Spleen (tissue), 7 donors: Measurements from ENCODE around the genes GTF3A and CDX2.

GRCh38 chr13:26485673-26486247 lies 71.7 kb upstream of the WASF3 start:
- PRO-cap, 4 experiments, result no peak in any of the 4 experiments
- RAMPAGE, long total RNA, 4 experiments, result no peak in any of the 4 experiments

GRCh38 chr13:26738447-26738749 lies 22.2 kb downstream of the GPR12 start:
- PRO-cap, 4 experiments, result no peak in any of the 4 experiments
- RAMPAGE, long total RNA, 4 experiments, result no peak in any of the 4 experiments

GRCh38 chr13:26954635-26955509 lies 194.3 kb upstream of the GPR12 start:
- PRO-cap, 4 experiments, result no peak in any of the 4 experiments
- RAMPAGE, long total RNA, 4 experiments, result no peak in any of the 4 experiments

DNA sequence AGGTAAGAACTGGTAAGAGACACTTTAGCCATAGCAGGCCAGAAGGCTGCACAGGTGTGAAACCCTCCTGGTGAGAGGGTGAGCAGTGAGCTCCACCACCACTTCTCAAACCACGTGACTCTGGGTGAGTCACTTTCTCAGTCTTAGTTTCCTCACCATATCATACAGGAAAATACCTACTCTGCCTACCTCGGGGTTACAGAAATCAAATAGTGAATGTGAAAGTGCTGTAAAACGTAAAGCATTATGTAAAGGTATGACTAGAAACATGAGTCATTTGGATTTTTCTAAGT lies 40.5 kb downstream of the USP12 start:
- PRO-cap, 4 experiments, result no peak in any of the 4 experiments
- RAMPAGE, long total RNA, 4 experiments, result no peak in any of the 4 experiments

GRCh38 chr13:27132540-27133385 lies 38.8 kb downstream of the USP12 start:
- PRO-cap, 4 experiments, result no peak in any of the 4 experiments
- RAMPAGE, long total RNA, 4 experiments, result start-site peak on the minus strand in 1 of 4 experiments, at chr13:27132773-27133766 at its widest, 15 reads per replicate

DNA sequence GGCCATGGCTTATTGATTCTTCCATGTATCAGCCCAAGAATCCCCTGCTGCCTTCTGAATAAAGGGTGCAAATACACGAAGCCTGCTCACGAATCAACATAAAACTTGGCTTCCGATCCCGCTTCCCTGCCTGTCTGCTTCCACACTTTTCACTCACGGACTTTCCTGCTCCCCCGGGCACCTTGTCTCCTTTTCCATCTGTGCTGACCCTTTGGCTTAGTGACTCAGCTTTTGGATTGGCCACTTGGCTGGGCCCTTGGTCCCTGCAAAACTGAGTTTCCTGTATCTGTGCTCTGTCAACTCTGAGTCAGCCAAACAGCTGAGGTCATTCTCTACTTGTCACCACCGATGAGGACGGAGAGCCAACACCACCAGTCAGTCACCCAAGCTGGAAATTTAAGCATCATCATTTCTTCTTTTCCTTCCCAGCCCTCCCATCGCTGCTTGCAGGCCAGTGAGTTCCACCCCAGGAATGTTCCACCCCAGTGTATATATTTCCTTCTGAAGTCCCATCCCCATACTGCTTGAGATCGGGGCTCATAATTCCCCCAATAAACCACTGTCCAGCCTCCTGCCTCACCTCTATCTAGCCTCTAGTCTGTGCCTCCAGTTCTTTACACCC lies 11.4 kb upstream of the USP12 start:
- PRO-cap, 4 experiments, result no peak in any of the 4 experiments
- RAMPAGE, long total RNA, 4 experiments, result no peak in any of the 4 experiments

DNA sequence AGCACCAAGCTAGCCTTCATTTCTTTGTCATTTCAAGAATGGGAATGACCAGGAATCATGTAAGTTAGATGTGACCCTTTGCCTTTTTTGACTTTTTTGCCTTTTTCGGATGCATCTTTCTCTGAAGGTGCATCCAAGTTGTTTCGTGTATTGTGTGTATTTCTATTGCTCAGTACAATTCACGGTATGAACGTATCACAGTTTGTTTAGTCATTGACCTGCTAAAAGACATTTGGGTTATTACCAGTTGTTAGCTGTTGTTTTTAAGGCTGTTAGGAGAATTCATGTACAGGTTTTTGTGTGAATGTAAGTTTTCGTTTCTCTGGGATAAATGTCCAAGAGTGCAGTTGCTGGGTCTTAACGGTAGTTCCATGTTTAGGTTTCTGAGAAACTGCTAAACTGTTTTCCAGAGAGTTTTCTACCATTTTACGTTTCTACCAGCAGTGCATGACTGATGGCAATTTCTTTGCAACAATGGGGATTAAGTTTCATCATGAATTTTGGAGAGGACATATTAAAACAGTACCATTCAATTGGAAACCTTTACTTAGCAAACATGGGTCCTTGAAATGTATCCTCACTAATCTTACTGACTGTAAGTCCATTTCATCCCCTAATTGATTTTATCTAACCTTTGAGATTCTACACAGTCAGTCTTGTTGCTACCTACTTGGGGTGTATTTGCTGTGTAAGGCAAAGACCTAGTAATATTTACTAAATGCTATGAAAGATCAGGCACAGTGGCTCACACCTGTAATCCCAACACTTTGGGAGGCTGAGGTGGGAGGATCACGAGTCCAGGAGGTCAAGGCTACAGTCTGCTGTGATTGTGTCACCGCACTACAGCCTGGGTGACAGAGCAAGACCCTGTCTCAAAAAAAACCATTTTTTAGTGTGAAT lies 6.9 kb downstream of the RPL21 start:
- PRO-cap, 4 experiments, result no peak in any of the 4 experiments
- RAMPAGE, long total RNA, 4 experiments, result no peak in any of the 4 experiments

DNA sequence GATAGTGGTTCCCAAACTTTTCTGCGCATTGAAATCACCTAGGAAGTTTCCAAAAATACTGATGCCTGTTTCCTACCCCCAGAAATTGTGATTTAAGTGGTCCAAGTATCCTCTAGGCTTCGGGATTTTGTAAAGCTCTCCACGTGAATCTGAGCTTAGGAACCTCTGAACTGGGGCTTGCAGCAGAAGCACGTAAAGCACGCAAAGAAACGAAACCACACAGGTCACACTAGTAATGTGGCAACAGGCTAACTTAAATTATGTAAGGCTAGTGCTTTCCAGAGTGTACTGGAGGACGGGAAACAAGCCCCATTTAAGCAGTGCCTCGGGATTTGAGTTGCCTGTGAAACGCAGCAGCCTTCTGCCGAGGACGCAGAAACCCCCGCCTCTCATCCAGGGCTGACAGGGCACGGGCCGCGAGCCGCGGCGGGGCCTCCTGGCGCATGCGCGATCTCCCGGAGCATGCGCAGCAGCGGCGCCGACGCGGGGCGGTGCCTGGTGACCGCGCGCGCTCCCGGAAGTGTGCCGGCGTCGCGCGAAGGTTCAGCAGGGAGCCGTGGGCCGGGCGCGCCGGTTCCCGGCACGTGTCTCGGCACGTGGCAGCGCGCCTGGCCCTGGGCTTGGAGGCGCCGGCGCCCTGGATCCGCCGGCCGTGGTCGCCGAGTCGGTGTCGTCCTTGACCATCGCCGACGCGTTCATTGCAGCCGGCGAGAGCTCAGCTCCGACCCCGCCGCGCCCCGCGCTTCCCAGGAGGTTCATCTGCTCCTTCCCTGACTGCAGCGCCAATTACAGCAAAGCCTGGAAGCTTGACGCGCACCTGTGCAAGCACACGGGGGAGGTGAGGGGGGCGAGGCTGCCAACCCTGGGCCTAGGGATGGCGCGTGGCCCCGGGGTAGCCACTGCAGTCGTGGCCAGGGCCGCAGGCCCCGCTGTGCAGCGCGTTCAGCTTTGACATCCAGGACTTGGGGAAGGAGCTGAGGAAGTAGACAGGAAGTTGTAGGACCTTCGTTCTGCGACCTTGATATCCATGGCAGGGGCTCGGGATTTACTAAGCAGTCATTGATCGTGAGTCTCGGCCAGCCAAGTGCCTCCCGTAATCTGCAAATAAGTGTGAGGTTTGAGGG lies at the start of gene GTF3A:
Gene GTF3A (plus strand): TSS at position 519 of the 1,124 bp plus-strand sequence.
- PRO-cap, 4 experiments, result peak in 4 of 4 experiments; most common plus-strand start position 533 of the sequence (in 3); most common minus-strand start position 401 of the sequence (in 4)
- RAMPAGE, long total RNA, 4 experiments, result no peak in any of the 4 experiments

DNA sequence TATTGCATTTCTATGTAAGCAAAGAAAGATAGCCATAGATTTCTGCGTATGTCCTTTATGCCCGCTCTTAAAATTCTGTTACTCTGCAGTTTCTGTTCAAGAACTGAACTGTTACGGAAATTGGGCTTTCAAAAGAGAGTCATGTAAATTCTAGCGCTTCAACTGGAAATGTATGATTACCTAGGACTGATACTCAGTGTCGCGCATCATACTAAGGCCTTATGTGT lies 5.9 kb upstream of the MTIF3 start:
- PRO-cap, 4 experiments, result peak in 2 of 4 experiments; most common minus-strand start position 55 of the sequence (in 2)
- RAMPAGE, long total RNA, 4 experiments, result no peak in any of the 4 experiments

DNA sequence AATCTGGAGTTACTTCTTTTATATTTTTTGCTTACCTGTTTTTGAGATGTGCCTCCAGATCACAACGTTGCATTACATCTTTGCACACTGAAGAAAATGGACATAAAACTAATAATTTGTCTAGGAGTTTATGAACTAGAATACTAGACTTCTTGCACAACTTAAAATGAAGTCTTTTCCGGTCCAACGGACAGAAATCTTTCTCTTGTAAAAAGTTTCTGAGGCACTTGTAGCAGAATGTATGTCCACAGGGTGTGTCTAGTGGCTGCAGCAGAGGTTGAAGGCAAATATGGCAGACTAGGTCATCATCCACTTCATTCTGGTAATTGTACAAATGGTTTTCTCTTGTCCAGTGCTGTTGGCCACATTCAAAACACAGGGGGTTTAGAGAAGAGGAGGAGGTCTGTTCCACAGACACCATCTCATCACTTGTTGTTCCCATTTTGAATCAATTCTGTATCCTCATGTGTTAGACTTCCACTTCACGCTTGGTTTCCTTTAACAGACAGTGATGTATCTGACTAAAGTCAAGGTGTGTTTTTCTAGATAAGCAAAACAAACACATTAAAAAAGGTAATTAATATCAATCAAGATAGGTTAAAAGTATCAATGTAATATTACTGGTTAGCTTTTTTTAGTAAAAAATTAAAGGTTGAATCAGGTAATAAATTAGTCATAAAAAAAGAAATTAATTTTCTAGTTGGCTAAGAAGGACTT lies 38.9 kb downstream of the LNX2 start:
- PRO-cap, 4 experiments, result no peak in any of the 4 experiments
- RAMPAGE, long total RNA, 4 experiments, result no peak in any of the 4 experiments

- PRO-cap, 4 experiments, result no peak in any of the 4 experiments
- RAMPAGE, long total RNA, 4 experiments, result no peak in any of the 4 experiments
These were observed 6.7 kb downstream of the LNX2 start for GRCh38 chr13:27613588-27614091.

GRCh38 chr13:27666533-27667229 lies 45.0 kb downstream of the POLR1D start:
- PRO-cap, 4 experiments, result no peak in any of the 4 experiments
- RAMPAGE, long total RNA, 4 experiments, result no peak in any of the 4 experiments

GRCh38 chr13:27952922-27953835 lies 15.9 kb downstream of the CDX2 start:
- PRO-cap, 4 experiments, result peak in 2 of 4 experiments; most common plus-strand start chr13:27953488 (in 2)
- RAMPAGE, long total RNA, 4 experiments, result no peak in any of the 4 experiments

DNA sequence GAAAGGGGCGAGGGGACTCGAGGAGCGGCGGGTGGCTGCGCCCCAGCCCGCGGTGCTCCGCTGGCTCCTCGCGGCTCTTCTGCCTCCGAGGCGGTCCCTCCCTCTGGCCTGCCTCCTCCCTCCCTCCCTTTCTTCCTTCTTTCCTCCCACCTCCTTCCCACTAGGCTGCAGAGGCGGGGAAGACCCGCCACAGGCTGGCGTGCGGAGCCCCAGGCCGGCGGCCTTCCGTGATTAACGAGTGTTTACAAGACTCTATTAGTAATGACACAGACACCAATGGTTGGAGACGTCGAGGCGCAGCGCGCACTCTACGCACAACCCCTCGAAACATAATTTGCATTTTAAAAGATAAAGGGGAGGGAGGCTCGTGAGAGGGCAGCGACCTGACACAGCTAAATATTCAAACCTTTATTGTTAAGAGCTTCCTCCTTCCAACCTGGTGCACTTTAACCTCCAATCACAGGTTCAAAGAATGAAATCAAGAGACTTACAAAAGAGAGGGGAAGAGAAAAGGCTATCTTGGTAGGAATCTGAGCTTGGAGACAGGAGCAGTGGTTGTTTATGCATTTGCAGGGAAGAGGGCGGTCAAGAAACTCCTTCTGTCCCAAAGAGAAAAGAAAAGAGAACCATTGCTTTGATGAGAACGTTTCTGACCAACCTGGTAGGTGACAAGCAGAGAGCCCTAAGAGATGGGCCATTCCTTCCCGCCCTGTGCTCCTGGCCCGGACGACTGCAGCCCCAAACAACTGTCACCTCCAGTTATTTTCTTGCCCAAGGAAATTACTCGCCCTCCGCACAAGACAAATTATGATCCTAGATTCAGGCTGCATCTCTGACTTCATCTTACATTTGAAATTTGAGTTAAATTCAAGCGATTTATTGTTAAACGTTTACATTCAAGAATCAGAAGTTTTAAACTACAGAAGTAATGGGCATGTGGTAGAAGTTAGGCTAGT lies at the start of gene CDX2:
Gene CDX2 (minus strand): TSS at position 233 of the 956 bp plus-strand sequence.
- PRO-cap, 4 experiments, result peak in 4 of 4 experiments; most common minus-strand start position 79 of the sequence (in 4)
- RAMPAGE, long total RNA, 4 experiments, result no peak in any of the 4 experiments

- PRO-cap, 4 experiments, result no peak in any of the 4 experiments
- RAMPAGE, long total RNA, 4 experiments, result no peak in any of the 4 experiments
These were observed 1.8 kb upstream of the CDX2 start for GRCh38 chr13:27970962-27971238.

GRCh38 chr13:27975579-27976190 lies 6.6 kb upstream of the CDX2 start:
- PRO-cap, 4 experiments, result no peak in any of the 4 experiments
- RAMPAGE, long total RNA, 4 experiments, result no peak in any of the 4 experiments

DNA sequence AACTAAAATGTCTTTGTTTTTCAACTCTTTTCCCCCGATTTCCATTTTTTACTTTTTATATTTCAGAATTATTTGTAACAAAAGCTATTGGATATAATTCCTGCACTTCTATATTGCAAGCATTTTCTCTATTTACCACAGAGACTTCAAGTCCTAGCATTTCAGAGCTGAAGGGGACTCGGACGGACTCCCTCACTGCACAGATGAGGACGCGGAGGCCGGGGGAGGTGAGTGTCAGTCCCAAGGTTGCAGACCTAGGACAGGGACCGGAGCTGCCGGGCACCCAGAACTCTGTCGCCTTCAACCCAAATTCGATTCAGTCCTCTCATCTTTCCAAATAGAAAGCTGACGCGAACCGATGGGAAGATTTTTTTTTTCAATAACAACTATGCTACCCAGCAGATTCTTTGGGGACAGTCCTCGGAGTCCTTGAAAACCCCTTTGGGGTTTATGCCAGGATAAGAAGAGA lies 984 bp downstream of the FLT3 start:
- PRO-cap, 4 experiments, result no peak in any of the 4 experiments
- RAMPAGE, long total RNA, 4 experiments, result no peak in any of the 4 experiments

DNA sequence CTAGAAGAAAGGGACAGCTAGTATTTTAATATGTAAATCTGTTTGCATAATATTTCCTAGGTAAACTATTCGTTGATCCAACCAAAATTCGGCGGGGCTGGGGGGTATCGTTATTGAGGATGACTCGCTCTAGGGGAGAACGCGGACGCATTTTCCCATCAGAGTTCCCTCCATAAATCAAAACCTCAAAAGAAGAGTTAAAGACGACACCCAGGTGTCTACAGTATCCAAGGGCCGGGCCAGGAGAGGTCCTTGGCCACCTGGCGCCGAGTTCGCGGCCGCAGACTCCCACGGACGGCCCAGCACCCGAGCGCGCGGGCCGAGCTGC lies 585 bp downstream of the FLT3 start:
- PRO-cap, 4 experiments, result no peak in any of the 4 experiments
- RAMPAGE, long total RNA, 4 experiments, result no peak in any of the 4 experiments

DNA sequence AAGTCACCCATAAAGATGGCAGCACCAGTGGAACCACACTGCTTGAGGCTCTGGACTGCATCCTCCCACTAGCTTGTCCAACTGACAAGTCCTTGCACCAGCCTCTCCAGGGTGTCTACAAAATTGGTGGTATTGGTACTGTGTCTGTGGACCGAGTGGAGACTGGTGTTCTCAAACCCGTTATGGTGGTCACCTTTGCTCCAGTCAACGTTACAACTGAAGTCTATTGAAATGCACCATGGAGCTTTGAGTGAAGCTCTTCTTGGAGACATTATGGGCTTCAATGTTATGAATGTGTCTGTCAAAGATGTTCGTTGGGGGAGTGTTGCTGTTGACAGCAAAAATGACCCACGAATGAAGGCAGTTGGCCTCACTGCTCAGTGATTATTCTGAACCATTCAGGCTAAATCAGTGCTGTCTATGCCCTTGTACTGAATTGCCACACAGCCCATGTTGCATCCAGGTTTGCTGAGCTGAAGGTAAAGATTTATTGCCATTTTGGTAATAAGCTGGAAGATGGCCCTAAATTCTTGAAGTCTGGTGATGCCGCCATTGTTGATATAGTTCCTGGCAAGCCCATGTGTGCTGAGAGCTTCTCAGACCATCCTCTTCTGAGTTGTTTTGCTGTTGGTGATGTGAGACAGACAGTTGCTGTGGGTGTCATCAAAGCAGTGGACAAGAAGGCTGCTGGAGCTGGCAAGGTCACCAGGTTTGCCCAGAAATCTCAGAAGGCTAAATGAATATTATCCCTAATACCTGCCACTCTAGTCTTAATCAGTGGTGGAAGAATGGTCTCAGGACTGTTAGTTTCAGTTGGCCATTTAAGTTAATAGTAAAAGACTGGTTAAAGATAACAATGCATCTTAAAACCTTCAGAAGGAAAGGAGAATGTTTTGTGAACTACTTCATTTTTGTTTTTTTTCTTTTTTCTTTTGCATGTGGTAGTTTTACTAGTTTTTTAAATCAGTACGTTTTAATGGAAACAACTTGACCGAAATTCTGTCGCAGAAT lies 77.1 kb downstream of the PAN3 start:
- PRO-cap, 4 experiments, result no peak in any of the 4 experiments
- RAMPAGE, long total RNA, 4 experiments, result no peak in any of the 4 experiments

GRCh38 chr13:28239097-28239966 lies 101.0 kb downstream of the PAN3 start:
- PRO-cap, 4 experiments, result no peak in any of the 4 experiments
- RAMPAGE, long total RNA, 4 experiments, result no peak in any of the 4 experiments